ENCODE data around the genes SYNGR1, RPS19BP1 and GRAP2.

- PRO-cap = no peak
- CAGE, long polyA plus RNA = no peak
Observed at GRCh38 chr22:39289128-39289510, 30.3 kb downstream of the RPL3 start.

DNA sequence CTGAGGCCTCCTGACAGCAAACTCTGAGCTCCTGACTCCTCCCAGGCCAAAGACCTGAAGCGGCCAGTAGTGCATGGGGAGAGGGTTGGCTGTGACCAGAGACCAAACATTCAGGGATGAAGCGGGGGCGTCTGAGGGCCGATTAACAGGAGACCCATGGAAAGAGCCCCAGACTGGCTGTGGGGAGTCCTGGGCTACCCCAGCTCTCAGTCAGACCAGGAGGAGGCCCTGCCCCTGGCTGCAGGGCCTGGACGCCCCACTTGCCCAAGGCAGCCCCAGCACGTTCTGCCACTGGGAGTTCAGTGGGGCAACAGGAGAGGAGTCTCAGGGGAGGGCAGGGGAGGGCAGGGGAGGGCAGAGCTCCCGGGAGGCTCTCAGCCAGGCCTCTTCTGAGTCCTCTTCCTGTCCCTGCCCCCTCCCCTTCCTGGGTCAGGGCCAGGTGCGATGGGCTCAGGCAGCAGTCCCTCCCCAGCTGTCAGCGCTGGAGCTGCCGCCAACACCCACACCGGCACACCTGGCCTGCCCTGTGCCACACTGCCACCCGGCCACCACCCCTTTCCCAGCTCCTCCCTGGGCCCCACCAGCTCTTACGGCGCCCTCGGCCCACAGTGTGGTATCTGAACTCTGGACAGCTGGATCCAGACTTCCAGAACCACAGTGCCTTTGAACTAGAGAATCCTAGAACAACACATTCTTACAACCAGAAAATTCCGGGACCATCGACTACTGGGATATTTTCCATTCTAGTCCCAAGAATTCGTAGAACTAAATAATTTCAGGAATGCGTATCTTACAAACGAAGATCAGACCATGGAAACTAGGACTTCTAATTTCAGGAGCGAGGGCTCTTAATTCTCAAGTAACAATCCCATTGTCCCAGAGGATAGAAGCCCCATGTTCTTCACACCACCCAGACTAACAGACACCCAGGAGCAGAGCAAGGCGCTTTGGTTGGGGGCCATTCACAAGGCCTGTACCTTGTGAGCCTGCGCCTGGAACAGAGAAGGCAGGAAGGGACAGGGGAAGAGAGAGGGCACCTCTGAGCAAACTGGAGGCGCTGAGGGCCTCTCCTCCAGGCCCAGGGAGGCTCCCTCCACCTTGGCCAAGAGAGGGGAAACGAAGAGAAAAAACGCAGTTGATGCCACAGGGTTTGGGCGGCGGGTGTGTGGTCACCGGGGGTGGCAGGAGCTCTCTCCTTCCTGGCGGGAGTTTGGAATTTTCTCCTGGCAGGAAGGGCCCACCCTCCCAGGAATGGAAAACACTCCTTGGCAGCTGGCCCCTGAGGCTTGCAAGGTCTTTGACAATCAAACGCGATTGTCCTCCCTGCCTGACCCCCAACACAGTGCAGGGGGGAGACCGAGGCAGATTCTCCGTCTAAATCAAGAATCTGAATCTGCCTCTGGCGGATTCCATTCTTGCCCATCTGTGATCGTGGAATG is 21.6 kb downstream of the RPL3 start:
- PRO-cap = no peak
- CAGE, long polyA plus RNA = no peak

GRCh38 chr22:39348834-39349101 is 1.0 kb upstream of the SYNGR1 start:
- PRO-cap = no peak
- CAGE, long polyA plus RNA = no peak

DNA sequence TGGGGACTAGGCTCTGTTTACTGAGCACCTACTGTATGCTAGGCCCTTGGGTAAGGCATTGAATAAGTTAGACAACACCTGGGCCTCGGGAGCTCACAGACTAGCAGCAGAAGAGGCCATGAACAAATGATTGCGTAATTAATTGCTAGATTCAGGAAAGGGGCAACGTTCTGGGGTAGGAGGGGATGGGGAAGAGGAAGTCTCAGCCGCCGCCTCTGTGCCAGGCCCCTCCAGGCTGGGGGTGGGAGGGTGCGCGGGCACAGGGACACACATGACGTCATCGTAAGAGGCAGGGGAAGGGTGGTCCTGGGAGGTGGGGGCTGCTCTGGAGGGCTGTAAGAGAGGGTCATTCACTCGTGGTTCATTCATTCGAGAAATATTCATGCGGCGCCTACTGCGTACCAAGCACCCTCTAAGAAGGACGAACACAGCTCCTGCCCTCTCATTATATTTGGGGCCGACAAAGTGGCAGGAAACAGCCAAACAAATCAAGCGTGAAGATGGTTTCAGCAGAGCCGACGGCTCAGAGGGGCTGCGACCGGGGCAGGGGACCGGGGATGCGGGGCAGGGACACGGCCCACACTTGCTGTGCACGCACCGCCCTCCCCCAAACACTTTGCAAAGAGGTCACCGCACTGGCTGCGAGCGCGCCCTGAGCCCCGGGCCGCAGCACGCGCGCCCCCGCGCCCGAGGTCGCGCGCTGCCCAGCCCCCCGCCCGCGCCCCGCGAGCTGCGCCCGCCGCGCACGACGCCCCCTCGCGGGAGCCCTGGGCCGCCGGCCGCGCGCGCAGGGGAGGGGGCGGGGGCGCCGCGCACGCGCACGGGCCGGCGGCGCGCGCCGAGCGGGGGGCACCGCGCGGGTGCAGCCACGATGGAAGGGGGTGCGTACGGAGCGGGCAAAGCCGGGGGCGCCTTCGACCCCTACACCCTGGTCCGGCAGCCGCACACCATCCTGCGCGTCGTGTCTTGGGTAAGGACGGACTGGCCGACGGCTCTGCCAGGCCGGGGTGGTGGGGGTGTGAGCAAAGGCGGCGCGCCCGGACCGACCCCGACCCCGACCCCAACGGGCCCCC is at the start of gene SYNGR1:
Gene SYNGR1 (plus strand): TSS at position 852 of the 1,073 bp plus-strand sequence.
- PRO-cap = bidirectional peak, plus-strand start at position 445 of the sequence, minus-strand start at position 420 of the sequence; bidirectional peak, plus-strand start at position 848 of the sequence, minus-strand start at position 620 of the sequence
- CAGE, long polyA plus RNA = no peak

- PRO-cap = no peak
- CAGE, long polyA plus RNA = no peak
Observed at GRCh38 chr22:39353303-39353841, 3.6 kb downstream of the SYNGR1 start.

DNA sequence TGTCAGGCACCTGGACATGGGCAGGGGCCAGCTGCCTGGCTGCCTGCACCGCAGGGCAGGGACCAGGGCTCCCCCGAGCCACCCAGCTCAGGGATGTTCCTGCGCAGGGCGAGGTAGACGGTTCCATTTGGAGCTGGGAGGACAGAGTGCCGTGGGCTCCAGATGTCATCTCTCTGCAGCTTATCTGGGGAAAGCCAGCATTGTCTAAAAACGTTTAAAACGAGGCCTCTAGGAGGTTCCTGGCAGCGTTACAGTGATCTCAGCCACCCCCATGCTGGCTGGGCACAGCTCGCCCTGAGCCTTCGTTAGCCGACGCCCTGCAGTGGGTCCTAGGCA is 13.9 kb downstream of the SYNGR1 start:
- PRO-cap = no peak
- CAGE, long polyA plus RNA = no peak

DNA sequence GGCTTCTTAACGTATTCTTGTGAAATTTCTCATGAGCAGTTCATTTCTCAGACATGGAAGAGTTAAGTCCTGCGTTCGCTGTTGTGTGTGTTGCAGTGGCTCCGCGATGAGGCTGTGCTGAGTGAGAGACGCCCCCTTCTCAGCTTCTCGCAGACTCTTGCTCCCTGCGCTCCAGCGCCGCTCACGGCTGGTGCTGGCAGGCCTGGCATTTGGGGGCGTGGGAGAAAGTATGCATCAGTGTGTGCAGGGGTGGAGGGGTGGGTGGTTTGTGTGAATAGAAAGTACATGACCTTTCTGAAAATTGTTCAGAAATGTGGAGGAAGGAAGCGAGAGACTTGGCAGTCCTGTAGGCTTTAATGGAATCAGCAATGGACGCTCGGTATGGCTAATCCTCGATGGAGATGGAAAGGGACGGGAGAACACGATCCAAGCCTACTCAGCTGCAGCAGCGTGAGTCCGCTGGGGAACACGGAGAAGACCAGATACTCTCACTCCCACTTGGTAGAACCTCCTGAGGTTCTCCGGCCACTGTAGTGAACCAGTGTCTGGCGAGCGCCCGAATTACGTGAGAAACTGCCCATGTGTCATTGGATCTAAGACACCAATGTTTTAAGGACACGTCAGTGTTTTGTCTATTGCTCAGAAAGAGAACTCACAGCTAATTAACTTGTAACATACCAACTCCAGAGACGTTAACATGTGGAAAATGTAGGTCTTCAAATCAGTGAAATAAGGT is 6.0 kb downstream of the TAB1 start:
- PRO-cap = no peak
- CAGE, long polyA plus RNA = no peak

DNA sequence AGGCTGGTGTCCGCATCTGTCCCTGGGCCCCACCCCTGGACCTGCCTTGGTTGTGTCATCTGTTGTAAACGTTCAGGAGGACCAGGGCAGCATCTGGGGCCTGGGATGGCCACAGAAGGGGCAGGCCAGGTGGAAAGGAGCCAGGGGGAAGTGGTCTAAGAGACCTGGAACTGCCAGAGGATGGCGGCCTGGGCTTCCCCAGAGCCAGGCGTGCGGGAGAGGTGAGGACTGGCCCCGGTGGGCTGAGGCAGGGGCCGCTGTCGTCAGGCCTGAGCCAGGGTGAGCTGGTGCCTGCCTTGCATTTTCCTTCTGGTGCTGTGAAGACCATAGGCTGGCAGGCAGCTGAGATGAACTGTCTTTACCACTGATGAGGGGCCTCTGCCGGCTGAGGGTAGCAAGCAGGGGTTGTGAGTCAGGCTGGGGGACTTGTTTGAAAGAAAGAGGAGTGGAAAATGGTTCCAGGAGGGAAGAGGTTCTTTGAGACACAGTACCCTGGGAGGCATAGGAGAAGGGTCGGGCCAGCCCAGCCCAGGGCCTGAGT is 26.0 kb upstream of the MGAT3 start:
- PRO-cap = no peak
- CAGE, long polyA plus RNA = no peak

DNA sequence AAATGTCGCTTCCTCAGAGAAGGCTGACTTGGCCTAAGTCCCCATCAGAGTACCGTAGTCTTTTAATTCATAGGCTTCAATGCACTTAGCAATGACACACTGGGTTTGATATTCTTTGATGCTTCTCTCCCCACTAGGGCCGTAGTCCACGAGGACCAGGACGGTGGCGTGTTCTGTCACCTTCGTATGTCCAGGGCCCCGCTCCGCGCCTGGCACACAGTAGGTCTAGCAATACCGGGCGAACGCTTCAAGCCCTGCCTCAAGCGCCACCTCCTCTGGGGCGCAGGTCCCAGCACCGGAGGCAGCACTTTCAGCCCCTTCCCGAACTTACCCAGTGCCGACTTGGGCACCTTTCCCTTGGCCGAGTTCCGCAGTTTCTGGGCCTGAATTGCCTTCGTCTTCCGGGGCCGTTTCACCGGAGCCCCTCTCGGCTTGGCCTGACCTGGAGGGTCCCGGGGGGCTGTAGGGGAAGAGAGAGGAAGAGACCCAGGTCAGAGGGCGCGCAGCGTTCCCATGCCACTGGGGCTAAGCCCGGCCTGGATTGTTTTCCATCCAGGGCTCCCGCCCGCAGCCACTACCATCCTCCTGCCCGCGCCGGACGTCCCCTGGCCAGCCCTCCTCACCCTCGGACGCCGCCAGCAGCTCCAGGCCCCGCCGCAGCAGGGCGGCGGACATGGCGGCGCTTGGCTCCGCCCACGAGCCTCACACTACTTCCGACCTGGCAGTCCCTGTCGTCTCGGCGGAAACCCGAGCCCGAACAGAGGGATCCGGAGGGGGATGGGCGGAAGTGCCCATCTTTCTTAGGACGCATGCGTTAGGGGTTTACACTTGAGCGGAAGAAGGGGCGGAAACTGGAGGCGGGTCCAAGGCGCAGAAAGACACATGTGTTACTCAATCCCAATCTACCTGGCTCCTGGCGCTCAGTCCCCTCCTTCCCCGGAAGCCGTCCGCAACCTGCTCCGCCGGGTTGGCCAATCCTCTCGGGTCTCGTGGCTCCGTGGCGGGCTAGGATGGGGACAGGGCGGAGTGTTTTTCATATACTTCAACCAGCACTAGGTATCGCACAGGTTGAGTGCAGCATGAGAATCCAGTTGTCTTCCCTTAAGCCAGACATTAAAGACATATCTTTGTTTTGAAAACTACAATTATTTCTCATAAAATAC is at the start of gene RPS19BP1:
Gene RPS19BP1 (minus strand): TSS at position 685 of the 1,163 bp plus-strand sequence.
- PRO-cap = unidirectional peak, plus-strand start at position 274 of the sequence; bidirectional peak, plus-strand start at position 1,036 of the sequence, minus-strand start at position 685 of the sequence
- CAGE, long polyA plus RNA = no peak

DNA sequence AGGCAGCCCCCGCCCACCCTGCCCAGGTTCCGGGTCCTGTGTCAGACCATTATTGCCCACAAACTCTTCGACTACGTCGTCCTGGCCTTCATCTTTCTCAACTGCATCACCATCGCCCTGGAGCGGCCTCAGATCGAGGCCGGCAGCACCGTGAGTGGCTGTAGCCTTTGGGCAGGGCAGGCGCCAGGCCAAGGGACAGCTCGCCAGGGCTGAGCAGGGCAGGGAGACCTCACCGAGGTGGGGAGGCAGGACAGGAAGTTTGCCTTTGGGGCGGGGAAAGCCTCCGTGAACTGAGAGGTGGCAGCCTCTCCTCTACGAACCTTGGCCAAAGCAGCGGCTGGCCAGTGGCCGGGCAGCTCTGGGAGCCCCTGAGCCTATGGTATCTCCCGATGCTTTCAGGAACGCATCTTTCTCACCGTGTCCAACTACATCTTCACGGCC is 93.2 kb downstream of the CACNA1I start:
- PRO-cap = no peak
- CAGE, long polyA plus RNA = no peak

DNA sequence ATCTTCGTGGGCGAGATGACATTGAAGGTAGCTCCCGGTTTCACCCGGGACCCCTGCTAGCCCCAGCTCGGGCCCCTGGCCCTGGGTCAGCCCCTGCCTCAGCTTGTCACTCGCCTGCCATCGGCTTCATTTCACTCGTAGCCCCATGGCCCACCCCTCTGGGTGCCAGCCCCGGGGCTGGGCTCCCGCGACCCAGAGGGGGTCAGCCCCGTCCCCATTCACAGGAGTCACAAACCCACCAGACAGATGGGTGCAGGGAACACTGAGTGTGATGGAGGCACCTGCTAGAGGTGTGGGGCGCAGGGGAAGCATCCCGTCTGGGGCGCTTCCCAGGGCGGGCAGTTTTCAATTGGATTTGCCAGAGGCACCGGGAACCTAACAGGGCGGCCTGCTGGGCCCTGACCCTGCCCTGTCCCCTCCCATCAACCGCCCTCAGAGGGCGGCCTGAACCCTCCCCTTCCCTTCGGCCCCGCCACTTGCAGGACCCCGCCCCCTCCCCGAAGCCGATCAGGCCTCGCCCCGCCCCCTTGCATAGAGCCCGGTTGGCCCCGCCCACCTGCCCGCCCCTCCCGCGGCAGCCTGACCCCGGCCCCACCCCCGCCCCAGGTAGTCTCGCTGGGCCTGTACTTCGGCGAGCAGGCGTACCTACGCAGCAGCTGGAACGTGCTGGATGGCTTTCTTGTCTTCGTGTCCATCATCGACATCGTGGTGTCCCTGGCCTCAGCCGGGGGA is 93.7 kb downstream of the CACNA1I start:
- PRO-cap = no peak
- CAGE, long polyA plus RNA = no peak

DNA sequence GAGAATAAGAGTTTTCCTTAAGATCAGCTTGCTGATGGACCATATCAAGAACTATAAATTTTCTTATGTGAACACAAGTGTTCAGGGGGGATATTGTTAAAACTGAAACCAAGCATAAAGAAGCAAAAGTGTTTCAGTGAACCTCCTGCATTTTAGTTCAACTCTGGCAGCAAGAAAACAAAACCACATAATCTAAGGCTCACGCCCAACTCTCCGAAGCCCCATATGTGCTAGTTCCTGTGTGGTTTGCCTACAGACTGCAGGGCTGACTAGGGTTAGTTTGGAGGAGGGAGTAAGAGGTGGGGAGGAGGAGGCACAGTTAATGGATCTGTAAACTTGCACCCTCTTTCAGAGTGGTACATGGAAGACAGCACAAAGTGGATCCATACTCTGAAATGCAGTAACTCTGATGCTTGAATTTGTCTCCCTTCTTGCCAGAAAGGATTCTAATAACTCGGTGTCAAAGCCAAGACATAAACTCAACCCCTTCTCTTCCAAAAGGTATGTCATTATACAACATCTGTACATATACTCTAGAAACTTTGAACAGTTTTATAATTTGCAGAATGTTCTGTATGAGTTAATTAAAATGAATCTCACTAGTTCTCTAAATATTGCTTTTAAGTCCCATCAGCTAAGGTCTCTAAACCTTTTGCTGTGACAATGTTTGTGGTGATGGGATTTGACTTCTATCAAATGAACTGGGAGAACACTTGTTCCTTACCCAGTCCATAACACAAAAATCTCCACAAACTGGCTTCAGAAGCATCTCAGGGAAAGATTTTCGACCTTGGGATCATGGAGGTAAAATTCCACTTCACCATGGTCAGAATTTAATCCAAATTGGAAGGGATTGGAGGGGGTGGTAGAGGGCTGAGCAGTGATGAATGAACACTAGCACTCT is at the start of gene GRAP2:
Gene GRAP2 (plus strand): TSS at position 255 of the 904 bp plus-strand sequence.
- PRO-cap = unidirectional peak, plus-strand start at position 351 of the sequence
- CAGE, long polyA plus RNA = start-site peak on the plus strand centred at position 306 of the sequence, 110 bp wide, 569 and 897 reads in 2 replicates

GRCh38 chr22:39961114-39961901 is 1.1 kb downstream of the TMA7B start:
- PRO-cap = no peak
- CAGE, long polyA plus RNA = no peak

DNA sequence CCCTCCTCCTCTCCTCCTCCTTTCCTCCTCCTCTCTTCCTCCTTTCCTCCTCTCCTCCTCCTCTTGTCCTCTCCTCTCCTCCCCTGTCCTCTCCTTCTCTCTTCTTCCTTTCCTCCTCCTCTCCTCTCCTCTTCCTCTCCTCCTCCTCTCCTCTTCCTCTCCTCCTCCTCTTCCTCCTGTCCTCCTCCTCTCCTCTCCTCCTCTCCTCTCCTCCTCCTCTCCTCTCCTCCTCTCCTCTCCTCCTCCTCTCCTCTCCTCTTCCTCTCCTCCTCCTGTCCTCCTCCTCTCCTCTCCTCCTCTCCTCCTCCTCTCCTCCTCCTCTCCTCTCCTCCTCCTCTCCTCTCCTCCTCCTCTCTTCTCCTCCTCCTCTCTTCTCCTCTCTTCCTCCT is 12.5 kb downstream of the FAM83F start:
- PRO-cap = no peak
- CAGE, long polyA plus RNA = no peak

GRCh38 chr22:40022798-40023466 is 28.2 kb downstream of the FAM83F start:
- PRO-cap = no peak
- CAGE, long polyA plus RNA = no peak

DNA sequence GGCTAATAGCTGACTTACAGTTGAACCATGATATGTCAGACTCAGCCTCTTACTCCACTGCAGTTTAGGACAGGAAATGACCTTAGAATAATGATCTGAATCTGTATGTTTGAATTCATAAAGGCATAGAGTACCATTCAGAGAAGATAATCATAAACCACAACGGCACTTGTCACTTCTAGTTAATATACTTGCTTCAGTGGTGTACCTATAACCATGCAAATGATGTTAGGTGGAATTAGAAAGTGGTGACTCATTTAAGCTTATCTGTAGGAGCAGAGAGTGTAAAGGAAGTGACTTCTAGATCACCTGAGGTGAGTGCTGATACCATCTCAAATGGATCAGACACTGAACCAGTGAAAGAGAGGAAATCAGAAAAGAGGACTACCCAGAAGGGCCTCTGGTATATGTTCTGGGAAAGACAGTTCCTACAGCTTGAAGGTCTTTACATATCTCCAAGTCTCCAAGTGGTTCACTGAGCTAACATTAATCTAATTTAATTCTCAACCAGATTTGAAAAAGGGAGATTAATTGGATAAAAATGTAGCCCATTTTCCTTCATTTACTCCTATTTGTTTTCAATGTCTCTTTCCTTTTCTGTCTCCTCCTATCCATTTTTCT is 60.8 kb downstream of the FAM83F start:
- PRO-cap = no peak
- CAGE, long polyA plus RNA = no peak

GRCh38 chr22:40083048-40083981 is 88.6 kb downstream of the FAM83F start:
- PRO-cap = no peak
- CAGE, long polyA plus RNA = no peak

DNA sequence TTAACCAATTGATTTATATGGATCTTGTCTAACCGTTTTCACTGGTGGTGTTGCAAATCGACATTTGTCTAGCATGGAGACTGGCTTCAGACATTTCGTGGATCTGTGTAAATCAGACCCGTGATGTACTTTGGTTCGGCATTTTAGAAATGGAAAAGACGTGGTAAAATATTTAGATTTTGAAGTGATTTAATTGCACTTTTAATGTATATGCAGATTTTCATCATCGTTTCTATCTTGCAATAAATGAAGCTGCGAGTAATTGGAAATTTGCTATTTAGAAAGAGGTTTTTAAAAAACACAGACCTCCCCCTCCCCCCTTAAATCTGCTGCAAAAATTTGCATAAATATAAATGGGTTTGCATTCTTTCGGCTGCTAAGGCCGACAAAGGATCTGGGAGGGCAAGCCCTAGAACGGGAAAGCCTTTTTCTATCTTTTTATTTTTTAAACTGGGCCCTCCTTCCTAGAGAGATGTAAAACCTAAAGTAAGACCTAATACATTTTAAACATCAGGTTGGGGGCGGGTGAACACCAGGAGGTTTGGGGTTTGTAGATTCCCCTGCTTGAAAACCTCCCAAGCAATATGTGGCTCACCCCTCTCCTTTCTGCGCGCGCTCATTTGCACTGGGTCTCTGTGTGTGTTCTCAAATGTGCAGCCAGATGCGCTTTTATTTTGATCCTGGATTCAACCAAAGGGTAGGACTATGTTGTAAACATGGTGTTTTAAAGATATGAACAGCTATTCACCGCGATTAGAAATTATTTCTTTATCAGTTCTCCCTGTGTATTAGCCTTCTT is 639 bp downstream of the TNRC6B start:
- PRO-cap = bidirectional peak, plus-strand start at position 388 of the sequence, minus-strand start at position 82 of the sequence
- CAGE, long polyA plus RNA = no peak

DNA sequence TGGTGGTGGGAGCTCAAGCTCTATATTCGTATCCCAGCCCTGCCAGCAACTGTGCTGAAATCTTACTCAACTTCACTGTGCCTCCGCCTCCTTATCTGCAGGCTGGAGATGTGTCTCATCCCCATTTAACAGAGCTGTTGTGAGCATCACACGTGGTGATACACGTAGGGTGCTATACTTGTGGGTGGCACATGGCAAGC is 23.1 kb downstream of the TNRC6B start:
- PRO-cap = no peak
- CAGE, long polyA plus RNA = no peak

DNA sequence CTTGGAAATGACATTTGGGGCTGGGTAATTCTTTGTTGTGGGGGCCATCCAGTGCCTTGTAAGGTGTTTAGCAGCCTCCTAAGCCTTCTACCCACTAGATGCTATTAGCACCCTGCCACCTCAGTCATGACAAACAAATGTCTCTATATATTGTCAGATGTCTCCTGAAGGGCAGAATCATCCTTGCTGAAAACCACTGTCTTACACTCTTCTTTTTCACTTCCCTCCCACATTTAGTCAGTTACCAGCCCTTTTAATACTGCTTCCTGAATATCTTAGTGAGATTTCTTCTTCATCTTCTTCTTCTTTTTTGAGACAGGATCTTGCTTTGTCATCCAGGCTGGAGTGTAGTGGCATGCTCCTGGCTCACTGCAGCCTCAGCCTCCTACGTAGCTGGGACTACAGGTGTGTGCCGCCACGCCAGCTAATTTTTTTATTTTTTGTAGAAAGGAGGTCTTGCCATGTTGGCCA is 33.1 kb downstream of the TNRC6B start:
- PRO-cap = unidirectional peak, minus-strand start at position 142 of the sequence
- CAGE, long polyA plus RNA = no peak